Neural cell (in vitro differentiated cells): ENCODE measurements around the gene C11orf91.

GRCh38 chr11:26992406-26992853, 1.5 kb upstream of the FIBIN start:
- RAMPAGE, long total RNA = no peak

DNA sequence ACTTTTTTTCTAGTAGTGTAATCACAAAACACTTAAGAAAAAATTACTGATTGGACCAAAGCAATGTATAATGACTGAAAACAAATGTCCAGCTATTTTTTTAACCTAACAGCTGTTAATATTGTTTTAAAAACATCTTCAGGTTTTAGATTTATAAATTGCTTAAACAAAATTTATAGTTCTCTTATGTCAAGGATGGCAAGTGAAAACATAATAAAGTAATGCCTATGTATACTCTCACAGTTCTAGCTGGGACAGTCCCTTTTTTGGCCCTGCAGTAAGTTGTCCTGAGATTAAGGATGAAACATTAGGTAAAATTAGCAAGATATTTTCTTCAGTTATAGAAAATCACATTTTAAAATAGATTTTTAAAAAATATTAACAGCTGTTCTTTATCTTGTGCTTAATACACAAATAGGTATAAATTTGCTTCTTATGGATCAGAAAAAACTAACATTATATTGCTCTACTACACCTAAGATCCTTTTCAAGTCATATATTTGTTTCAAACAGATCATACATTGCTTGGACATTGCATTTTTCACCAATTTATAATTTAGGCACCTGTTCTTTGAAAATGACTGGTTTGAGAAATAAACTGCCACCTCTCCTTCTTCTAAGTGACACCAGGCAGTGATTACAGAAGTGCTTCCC, 4.2 kb upstream of the CCDC34 start:
- RAMPAGE, long total RNA = no peak

DNA sequence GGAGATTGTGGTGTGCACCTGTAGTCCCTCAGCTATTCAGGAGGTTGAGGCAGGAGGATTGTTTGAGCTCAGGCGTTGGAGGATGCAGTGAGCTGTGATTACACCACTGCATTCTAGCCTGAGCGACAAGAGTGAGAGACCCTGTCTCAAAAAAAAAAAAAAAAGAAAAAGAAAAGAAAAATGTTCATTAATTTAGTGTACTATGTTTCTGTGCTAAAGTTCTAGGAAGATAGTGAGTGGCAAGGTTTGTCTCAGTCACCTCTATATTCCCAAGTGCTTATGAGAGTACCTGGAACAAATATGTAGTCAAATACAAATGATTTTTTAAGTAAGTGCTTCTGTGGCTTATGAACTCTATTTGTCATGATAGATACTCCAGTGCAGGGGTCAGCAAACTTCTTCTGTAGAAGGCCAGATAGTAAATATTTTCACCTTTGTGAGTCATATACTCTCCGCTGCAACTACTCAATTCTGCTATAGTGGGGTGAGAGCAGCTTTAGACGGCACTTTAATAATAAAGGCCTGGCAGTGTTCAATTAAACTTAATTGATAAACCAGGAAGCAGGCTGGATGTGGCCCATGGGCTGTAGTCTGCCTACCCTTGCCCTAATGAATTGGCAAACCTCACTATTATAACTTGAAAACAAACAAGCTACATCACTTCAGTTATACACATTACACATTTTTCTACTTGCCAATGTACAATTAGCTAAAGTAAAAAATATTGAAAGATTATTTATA, 12.3 kb upstream of the CCDC34 start:
- RAMPAGE, long total RNA = no peak

GRCh38 chr11:27430789-27431473, 41.7 kb downstream of the LGR4 start:
- RAMPAGE, long total RNA = no peak

- RAMPAGE, long total RNA = no peak
Observed at GRCh38 chr11:27474418-27474642, 1.7 kb upstream of the LGR4 start.

DNA sequence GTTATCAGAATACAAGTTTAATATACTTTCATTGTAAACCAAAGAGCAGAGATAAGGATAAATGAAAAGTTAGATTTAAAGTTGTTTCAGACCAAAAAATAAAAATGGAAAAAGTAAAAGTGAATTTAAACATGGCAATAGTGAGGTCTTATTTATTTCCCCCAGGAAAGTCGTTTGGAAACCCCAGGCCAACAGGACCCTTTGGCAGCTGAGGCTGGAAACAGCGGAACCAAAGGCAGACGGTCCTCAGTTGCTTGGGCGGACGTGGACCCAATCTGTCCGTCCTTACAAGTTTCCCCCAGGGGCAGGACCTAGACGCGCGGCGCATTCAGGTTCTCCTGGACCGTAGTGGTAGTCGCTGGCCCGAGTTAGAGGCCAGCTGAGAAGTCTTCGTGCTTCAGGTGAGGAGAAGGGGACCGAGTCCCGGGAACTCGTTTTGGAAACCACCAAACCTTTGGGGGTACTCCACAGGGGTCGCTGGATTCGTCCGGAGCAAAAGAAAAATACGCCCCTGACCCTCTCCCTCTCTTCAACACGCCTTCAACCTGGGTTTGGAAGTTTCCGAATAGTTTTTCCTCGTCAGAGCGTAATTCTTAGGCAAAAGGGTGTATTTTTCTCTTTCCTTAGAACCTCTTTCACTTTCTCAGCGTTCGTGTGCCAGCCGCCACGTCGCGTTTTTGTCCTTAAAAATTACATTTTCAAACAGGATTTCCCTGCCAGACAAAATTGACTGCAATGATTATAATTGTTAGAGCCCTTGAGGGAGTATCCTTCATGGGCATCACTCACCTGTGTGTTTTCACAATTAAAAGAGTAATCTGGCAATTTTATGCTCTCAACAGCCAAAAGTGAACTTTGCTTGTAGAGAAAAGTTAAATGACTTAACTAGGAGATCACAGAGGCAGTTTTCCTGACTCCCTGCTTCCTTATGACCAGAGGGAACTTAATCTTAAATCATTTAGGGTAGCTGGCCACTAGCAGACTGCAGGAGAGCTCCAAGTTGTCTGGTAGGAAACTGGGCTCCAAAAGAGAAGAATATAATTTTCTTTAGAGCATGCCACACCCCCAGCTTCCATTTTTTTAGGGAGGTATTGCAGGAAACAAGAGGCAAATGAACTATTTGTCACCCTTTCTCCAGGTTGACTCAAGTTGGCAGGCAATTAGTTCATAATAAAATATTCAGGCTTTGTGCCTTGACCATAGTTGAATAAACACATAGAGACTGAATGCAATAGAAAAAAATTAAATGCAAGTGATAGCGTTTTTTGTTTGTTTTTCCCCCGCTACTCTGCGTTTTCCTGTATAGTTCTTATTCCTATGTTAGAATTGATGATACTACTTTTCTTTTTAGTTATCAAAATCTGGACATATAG, 2.3 kb downstream of the METTL15 start:
- RAMPAGE, long total RNA = no peak

GRCh38 chr11:28832663-28832902, 724.4 kb downstream of the METTL15 start:
- RAMPAGE, long total RNA = no peak

DNA sequence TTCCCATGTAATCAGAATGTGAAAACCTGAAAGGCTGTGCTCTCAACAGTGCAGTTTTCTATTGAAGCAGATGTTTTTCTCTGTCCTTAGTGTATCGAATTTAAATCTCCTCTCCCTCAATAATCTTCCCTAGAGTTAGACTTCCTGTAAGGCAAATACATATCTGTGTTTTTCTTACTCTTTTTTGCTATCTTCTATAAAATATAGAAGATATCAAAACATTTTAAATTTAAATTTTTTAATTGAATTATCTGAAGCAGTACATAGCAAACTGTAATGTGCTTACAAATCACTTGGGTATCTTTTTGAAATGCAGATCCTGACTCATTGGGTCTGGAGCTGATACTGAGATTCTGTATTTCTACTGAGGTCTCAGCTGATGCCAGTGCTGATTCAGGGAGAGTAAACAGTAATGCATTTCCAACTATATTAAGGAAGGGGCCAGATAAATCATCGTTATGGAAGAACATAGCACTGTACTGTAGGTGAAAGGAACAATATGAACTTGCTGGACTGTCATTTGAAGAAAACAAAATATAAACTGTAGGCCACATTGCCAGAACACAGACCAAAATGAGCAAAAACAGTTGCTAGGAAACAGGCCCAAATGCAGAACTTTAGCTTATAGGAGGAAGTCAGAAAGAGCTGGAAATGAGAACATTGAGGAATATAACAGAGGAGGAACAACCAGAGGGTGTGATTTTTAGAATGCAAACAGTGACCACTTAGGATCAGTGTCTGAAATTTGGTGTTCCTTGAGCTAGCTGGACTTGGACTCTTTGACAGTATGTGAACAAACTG, 3.2 kb downstream of the ARL14EP start:
- RAMPAGE, long total RNA = no peak

DNA sequence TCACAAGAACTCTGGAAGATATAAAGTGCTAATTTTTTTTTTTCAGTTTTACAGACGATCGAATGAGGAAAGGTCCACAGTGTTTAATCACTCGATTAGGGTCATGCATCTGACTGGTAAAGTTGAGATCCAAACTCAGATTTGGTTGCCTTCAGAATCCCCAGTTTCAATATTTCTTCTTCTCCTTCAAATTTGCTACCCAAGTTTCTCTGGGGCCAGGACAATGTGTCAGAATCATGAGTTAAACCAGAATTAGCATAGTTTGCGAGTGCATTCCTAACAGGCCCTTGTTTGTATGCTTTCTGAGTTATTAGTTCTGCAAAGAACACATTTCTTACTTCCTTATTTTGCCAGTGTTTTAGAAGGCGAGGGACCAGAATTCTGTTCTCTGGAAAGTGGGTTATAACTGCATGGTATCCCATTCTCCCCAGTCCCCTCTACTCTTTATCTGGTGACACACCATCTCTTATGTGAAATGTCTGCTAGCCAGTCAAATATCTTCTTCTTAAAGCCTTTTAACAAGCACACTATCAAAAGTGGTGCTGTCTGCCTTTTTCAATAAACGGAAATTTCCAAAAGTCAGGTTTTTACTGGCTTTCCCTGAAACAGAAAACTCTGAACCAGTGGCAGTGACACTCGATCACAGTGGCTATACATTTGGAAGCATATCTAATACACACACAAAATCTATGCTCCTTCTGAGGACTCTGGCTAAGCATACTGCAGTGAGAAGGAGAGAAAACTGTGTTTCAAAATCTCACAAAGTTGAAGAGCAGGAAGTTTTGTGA, 112.1 kb downstream of the ARL14EP start:
- RAMPAGE, long total RNA = no peak

DNA sequence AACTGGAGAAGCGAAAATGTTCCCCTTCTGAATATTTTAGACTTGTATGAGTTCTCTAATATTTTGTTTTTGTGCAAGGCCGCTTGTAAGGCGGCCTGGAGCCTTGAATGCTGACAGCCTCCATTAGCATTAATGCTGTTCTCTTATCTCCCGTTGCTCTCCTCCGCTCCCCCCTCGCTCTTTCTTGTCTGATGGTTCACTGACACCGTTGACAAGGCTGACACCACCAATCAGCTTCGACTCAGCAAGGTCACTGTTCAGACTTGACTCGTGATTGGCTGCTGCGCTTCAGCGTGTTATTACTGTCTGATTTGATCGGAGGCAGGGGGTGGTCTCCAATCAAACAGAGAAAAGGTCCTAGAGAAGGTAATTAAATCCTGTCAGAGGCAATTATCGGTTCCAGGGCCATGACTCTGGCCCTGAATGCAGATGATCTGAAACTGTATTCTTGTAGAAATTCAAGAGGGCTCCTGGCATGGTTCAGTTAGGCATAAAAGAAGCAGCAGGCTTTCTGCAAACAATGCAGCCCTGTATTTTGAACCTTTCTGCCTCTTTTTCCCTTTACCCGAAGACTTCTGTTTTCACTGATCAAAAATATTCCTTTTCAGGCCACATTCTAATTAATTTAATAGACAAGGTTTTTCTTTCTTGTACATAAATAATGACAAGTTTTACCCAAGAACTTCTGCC, 49.3 kb upstream of the MPPED2 start:
- RAMPAGE, long total RNA = start-site peak on the plus strand centred at position 371 of the sequence, 180 bp wide, 33 and 10 reads in 2 replicates

DNA sequence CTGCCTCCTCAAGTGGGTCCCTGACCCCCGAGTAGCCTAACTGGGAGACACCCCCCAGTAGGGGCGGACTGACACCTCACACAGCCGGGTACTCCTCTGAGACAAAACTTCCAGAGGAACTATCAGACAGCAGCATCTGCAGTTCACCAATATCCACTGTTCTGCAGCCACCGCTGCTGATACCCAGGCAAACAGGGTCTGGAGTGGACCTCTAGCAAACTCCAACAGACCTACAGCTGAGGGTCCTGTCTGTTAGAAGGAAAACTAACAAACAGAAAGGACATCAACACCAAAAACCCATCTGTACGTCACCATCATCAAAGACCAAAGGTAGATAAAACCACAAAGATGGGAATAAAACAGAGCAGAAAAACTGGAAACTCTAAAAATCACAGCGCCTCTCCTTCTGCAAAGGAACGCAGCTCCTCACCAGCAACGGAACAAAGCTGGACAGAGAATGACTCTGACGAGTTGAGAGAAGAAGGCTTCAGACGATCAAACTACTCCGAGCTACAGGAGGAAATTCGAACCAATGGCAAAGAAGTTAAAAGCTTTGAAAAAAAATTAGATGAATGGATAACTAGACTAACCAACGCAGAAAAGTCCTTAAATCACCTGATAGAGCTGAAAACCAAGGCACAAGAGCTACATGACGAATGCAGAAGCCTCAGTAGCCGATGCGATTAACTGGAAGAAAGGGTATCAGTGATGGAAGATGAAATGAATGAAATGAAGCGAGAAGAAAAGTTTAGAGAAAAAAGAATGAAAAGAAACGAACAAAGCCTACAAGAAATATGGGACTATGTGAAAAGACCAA, 69.5 kb downstream of the PAX6 start:
- RAMPAGE, long total RNA = no peak

DNA sequence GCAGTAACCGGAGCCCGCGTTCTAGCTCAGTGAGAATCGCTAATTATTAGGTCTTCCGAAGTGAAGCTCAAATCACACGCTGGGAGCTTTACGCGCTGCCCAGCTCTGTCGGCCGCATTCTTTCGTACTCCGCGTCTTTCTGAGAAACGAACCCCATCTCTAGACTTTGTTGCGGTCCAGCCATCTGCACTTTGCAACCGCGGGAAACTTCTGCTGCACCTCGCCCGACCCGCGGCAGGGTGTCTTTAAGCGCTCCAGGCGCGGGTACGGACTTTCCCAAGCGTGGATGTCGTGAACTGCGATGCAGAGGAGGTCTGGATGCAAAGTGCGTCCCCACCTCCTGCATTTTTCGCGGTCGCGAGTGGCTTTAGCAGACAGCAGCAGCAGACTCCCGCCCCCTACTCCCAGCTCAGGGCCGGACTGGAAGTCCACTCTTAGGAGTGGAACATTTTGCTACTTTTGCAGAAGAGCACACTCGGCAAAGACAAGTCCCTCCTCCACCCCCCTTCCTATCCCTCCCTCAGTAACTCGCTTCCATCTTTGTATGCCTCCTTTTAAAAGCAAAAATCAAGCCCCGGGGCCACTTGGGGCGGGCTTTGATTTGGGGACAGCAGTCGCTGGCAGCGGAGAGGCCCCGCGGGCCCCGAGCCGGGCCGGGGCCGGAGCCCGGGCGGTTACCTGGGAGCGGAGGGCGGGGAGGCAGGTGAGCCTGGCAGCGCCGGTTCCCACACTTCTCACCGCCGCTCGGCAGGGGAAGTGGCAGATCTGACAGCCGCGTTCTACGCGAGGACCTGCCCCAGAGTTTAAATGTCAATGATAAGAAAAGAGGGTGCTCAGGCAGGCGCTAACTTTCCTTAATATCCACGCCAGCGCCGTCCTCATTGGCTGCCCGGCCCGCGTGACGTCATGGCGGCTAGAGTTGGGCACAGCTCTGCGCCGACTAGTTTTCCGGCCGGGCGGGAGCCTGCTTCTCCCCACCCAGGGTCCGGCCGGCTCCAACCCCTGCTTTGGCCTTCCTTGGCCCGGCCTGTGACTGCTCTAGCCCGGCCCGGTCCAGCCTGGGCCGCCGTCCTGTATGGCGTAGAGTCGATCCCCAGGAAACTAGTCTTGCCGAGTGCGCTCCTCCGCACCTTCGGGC, 6.4 kb upstream of the PAX6 start:
- RAMPAGE, long total RNA = no peak

GRCh38 chr11:32892118-32892639, 432 bp upstream of the QSER1 start:
- RAMPAGE, long total RNA = no peak

- RAMPAGE, long total RNA = no peak
Observed at GRCh38 chr11:33018745-33019442, 3.2 kb downstream of the DEPDC7 start.

DNA sequence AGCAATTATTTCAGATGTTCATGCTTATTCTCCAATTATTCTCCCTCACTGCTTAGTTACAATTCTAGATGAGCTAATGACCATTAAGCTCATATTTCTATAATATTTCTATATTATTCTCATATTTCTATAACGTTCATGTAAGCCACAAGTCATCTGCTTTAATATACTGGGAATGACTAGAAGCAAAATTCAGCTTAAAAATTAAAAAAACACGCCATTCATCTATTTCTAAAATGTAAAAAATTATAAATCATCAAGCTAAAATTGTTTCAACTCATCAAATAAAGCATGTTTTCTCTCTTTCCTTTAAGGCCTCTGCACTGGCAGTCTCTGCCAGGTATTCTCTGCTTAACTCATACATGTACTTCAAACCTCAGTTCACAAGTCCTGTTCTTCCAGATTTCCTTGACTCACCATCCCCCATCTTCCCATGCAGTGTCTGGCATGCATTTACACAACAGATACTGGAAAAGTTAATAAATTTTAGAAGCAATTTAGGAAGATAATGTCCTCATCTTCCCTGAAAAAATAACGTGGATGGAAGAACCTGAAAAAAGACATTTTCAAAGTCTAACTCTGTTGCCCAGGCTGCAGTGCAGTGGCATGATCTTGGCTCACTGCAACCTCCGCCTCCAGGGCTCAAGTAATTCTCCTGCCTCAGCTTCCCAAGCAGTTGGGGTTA, 32.6 kb downstream of the CSTF3 start:
- RAMPAGE, long total RNA = no peak

- RAMPAGE, long total RNA = no peak
Observed at GRCh38 chr11:33256071-33256561, 1.1 kb upstream of the HIPK3 start.

GRCh38 chr11:33320686-33321517, 55.0 kb upstream of the KIAA1549L start:
- RAMPAGE, long total RNA = no peak

DNA sequence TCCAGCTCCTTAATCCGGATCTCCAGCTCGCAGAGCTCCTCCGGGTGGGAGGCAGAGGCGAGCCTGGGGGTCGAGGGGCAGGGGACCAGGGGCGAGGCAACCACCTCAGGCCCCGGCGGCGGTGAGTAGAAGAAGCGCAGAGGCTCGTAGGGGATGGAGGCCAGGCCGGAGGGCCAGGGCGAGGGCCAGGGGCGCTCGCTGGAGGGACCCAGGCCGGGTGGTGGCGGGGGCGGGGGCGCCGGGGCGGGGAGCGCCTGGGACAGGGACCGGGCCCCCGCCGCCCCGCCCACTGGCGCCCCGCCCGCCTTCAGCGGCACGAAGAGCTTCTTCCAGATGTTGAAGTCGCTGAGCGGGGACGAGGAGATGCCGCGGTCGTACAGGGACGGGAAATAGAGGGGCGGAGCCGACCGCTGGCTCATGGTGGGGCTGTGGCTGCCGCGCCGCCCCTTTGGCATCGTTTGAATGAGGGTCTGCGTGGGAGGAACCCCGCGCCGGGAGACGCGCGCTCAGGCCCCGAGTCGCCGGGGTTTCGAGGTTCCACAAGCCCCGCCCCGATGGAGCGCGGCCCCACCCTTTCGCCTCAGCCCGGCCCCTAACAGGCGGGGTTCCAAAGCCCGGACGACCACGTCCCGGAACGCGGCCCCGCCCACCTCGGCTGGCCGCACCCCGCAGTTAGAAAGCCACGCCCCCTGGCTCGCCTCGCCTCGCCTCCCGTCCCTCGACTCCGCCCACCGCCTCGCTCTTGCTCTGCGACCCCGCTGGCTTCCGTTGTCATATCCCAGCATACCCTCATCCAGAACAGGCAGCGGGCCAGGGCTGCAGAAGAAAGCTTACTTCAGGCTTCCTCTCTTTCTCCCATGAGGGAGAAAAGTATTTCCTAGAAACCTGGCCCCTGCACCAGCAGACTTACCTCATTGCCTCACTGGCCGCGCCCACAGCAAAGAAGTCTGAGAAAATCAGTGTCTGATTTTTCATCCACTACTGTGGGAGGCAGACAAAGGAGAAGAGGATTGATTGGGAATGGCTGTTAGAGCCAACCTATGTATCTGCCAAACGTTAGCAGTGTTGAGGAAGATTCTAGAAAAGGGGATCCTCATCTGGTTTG, at the start of gene C11orf91:
C11orf91 (minus strand) TSS at position 541 of the 1,105 bp plus-strand sequence.
- RAMPAGE, long total RNA = start-site peak on the plus strand centred at position 764 of the sequence, 66 bp wide, 13 and 33 reads in 2 replicates

GRCh38 chr11:33709915-33710501, 9.4 kb upstream of the C11orf91 start:
- RAMPAGE, long total RNA = no peak

- RAMPAGE, long total RNA = no peak
Observed at GRCh38 chr11:33721265-33721937, 14.8 kb downstream of the CD59 start.